Right atrium auricular region (tissue), 2 donors: Measurements from ENCODE around the genes CARD6, RIMOC1 and GHR.

- PRO-cap, result no peak
- RAMPAGE, long total RNA, 2 experiments, result no peak in any of the 2 experiments
These were observed 7.9 kb downstream of the RICTOR start for GRCh38 chr5:39066350-39066689.

DNA sequence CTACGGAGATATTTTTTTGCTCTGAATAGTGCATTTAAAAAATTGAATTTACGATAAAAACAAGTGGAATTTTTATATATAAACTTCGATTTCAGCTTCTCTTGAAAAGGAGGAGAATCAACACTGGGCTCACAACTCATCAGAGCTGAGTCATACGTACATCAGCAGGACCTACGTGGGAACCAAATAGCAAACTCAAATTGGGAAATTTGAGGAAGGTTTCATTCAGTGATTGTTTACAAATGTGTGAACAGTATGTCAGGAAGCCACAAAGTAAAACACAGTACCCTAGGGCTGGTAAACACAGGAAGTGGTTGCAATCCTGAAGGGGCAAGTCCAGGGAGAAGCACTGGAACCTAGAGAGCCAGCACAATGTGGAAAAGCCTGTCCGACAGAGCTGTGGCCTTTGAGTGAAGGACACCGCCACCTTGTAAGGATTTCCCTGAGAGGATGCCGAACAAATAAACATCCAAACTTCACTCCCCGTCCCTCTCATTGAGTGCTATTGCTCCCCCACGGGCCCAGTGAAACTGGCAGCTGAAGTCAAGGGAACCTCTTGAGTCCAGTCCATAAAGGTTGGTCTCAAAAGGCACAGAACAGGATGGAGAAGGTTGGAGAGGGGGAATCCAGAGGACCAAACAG lies 26.7 kb upstream of the RICTOR start:
- PRO-cap, result no peak
- RAMPAGE, long total RNA, 2 experiments, result no peak in any of the 2 experiments

DNA sequence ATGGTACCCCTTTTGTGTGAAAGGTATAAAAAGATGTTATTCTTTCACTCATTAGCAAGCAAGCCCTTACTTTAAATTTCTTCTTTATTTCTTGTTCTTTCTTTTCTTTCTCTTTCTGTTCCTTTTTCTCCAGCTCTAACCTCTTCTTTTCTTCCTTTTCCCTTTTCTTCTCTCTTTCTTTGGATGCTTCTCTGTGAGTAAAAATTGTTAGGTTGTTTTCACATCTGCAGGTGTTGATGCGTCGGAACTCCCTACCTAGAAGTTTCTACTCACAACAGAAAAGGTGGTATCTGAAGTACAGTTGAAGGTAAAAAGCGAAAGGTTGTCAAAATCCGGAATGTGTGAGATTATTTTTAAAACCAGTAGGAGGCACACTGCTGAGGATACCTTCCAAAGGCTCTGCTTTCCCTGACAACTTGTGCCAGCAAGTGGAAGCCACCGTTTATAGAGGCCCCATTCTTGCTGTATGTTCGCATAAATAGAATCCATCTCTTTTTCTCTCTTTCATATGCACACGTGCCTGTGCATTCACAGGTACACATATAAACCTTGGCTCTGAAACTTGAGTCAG lies 63.4 kb upstream of the RICTOR start:
- PRO-cap, result no peak
- RAMPAGE, long total RNA, 2 experiments, result no peak in any of the 2 experiments

- PRO-cap, result no peak
- RAMPAGE, long total RNA, 2 experiments, result no peak in any of the 2 experiments
These were observed 42.5 kb downstream of the FYB1 start for GRCh38 chr5:39176616-39177606.

GRCh38 chr5:39186998-39187519 lies 32.3 kb downstream of the FYB1 start:
- PRO-cap, result no peak
- RAMPAGE, long total RNA, 2 experiments, result no peak in any of the 2 experiments

DNA sequence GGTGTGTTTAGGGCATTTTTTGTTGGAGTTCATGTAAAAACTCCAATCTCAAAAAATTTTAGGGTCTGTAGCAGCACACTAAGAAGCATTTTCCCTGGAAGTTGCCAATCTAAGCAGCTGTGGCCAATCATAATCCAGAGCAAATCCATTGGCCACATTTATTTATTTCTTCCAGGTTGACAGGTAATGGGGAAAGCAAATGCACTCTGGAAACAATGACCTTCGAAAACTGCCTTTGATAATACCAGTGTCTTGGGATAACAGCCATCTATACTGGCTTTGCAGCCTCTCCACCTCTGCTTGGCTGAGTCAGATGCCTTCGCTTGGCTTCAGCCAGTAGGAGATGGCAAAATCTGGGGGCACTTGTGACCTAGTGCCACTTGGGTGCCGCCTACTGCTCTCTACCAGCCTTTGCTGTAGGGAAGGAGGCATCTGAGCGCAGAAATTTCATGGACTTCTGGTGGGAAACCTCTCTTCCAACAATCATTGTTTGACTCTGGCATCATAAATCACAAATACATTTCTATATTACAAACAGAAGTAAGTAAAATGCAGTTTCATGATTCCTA lies 21.9 kb downstream of the FYB1 start:
- PRO-cap, result no peak
- RAMPAGE, long total RNA, 2 experiments, result no peak in any of the 2 experiments

DNA sequence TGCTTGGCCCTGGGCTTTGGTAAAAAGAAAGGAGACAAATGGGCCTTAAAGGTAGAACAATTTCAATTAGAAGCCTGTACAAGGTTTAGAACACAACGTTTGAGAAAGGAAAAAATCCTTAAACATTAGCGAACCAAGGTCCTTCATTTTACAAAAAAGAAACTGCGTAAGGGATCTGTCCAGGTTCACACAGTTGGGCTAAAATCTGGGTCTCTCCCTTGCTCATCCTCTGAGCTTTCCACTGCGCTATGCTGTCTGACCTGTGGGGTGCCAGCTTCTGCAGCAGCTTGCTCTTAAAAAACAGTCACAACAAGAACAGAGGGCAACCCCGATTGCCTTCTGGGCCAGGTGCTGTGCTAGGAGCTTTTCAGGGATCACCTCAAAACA lies 2.2 kb downstream of the FYB1 start:
- PRO-cap, result no peak
- RAMPAGE, long total RNA, 2 experiments, result no peak in any of the 2 experiments

GRCh38 chr5:40383947-40384703 lies 295.6 kb upstream of the PTGER4 start:
- PRO-cap, result no peak
- RAMPAGE, long total RNA, 2 experiments, result no peak in any of the 2 experiments

- PRO-cap, result no peak
- RAMPAGE, long total RNA, 2 experiments, result no peak in any of the 2 experiments
These were observed 261.7 kb upstream of the PTGER4 start for GRCh38 chr5:40418054-40418378.

GRCh38 chr5:40649413-40649818 lies 30.3 kb upstream of the PTGER4 start:
- PRO-cap, result no peak
- RAMPAGE, long total RNA, 2 experiments, result no peak in any of the 2 experiments

- PRO-cap, result no peak
- RAMPAGE, long total RNA, 2 experiments, result no peak in any of the 2 experiments
These were observed 231 bp downstream of the PTGER4 start for GRCh38 chr5:40680045-40680246.

- PRO-cap, result no peak
- RAMPAGE, long total RNA, 2 experiments, result no peak in any of the 2 experiments
These were observed 6.1 kb downstream of the PTGER4 start for GRCh38 chr5:40685596-40686371.

GRCh38 chr5:40827579-40828401 lies 7.2 kb downstream of the RPL37 start:
- PRO-cap, result no peak
- RAMPAGE, long total RNA, 2 experiments, result no peak in any of the 2 experiments

DNA sequence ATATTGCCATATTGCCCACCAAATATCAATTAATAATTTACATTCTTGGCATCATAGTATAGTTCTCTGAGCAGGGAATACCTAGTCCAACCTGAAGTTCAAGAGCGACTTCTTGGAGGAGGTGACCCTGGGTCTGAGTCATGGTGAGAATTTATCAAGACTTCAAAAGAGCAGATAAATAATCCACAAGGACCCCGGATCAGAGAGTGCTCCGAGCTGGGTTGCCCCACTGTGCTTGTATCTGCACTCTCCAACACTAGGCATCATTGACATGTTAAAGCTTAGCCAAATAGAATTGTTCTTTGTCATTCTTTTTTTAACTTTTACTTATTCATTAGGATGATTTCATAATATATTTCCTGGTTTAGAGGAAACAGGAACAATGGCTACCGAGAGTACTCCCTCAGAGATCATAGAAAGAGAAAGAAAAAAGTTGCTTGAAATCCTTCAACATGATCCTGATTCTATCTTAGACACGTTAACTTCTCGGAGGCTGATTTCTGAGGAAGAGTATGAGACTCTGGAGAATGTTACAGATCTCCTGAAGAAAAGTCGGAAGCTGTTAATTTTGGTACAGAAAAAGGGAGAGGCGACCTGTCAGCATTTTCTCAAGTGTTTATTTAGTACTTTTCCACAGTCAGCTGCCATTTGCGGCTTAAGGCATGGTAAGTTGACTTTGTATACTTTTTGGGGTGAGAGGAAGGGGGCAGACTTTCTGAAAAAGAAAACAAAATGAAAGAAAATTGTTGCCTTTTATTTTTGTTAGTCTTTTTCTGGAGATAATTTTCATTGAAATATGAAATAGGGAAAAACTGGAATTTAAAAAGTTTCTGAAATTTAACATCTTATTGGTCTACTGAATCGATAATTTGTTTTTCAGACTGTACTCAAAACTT lies at the start of gene CARD6:
Gene CARD6, plus strand, starts transcription at position 367 of the 896 bp plus-strand sequence.
- PRO-cap, result bidirectional peak, plus-strand start at position 363 of the sequence, minus-strand start at position 262 of the sequence
- RAMPAGE, long total RNA, 2 experiments, result start-site peak on the plus strand in 2 of 2 experiments, centred at positions 372 to 642 of the sequence, 19 to 138 reads per replicate

- PRO-cap, result no peak
- RAMPAGE, long total RNA, 2 experiments, result no peak in any of the 2 experiments
These were observed 67.5 kb downstream of the MROH2B start for GRCh38 chr5:41003651-41003987.

DNA sequence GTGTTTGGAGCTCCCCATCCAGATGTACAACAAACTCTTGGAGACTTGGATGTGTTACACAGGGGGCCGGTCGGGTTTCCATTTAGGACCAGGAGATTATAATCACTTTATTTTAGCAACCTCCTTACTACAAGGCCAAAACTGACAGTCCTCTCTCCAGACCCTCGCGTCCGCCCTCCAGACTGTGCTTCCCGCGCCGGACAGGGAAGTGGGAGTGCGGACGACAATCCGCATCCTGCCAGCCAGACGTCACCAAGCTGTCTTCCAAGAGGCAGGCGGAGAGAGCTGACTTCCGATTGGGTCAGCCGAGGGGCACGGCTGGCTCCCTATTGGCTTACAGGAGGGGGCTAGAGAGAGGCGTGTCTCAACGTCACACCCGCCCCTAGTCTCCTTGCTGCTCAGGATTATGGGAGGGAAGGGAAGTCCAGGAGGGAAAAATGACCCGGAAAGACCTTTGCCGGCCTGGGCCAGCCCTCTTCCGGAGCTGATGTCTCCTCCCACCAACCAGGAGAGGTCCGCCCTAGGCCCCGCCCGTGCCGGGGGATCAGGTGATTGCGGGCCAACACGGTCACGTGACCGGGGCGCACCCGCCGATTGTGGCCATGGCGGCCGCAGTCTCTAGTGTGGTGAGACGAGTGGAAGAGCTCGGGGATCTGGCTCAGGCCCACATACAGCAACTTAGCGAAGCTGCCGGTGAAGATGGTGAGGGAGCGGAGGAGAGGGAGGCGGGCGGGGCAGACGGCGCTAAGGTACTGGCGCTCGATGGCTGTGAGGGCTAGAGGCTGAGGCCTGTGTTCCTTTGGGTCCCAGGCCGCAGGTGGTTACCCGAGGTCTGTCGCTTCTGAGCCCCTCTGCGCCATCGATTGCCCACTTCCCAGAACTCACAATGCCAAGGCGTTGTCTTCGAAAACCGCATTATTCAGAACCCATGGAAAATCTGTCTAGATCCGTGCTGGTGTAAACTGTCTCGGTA lies at the start of gene RIMOC1:
Gene RIMOC1, plus strand, starts transcription at position 579 of the 973 bp plus-strand sequence.
- PRO-cap, result bidirectional peak, plus-strand start at position 571 of the sequence, minus-strand start at position 202 of the sequence
- RAMPAGE, long total RNA, 2 experiments, result start-site peak on the plus strand in 2 of 2 experiments, centred at positions 590 to 591 of the sequence, 91 to 104 reads per replicate

- PRO-cap, result no peak
- RAMPAGE, long total RNA, 2 experiments, result no peak in any of the 2 experiments
These were observed 8.2 kb upstream of the FBXO4 start for GRCh38 chr5:41916919-41917195.

DNA sequence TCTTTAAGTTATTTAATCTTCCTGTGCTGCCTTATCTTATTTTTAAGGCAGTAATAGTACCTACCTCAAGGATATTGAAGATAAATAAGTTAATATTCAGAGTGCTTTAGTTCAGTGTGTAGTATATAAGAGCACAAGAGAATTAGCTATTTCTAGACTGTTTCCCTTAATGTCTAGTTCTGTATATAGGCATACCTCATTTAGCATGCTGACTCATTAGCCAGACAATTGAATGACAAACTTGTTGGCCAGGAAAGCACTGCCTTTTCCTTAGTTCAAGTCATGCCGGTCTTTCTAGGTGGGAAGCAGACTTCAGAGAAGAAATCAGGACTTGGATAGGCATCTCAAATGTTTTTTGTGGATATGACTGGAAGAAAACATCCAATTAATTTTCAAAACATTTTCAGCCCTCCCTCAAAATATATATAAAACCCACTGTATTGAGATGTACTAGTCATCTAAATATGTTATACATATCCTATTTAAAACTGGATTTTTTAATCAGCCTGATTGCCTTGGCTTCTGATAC lies 3.2 kb upstream of the FBXO4 start:
- PRO-cap, result no peak
- RAMPAGE, long total RNA, 2 experiments, result no peak in any of the 2 experiments

- PRO-cap, result unidirectional peak, plus-strand start at chr5:42179871
- RAMPAGE, long total RNA, 2 experiments, result no peak in any of the 2 experiments
These were observed 243.6 kb upstream of the GHR start for GRCh38 chr5:42179654-42179932.

DNA sequence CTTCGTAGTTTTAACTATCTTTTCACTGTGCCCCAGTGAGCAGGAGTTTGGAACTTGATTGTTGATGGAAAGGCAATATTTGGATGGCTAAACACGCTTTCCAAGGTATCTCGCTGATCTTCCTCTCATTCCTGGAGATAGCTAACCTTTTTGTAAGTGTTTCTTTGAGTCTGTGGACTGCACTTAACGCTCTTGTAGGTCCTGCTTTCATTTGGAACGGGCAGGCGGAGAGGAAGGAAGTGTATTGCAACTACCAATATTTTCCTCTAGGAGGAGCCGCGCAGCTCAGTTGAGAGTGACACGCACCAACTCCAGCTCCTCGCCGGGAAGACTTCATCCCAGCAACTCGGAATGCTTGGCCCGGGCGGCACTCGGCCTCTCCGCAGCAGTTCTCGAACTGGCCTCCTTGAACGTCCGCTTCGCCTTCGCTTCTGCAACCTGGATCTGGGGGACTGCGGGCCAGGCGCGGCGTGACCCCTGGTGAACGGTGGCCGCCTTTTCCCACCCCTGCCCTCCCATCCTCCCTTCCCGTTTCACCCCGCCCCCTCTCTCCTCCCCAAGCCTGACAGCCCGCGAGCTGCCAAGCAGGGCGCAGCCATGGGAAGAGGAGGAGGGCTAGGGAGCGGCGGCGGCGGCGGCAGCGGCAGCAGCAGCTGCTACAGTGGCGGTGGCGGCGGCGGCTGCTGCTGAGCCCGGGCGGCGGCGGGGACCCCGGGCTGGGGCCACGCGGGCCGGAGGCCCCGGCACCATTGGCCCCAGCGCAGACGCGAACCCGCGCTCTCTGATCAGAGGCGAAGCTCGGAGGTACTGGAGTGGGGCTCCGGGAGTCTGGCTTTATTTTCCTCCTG lies at the start of gene GHR:
Gene GHR, plus strand, starts transcription at position 288 of the 848 bp plus-strand sequence.
- PRO-cap, result bidirectional peak, plus-strand start at position 336 of the sequence, minus-strand start at position 213 of the sequence; bidirectional peak, plus-strand start at position 653 of the sequence, minus-strand start at position 435 of the sequence
- RAMPAGE, long total RNA, 2 experiments, result start-site peak on the plus strand in 2 of 2 experiments, centred at positions 327 to 329 of the sequence, 15 to 16 reads per replicate